Jurkat, Clone E6-1 (cell line): ENCODE results near the gene ADIRF.

GRCh38 chr10:84191136-84191434 is 3.3 kb upstream of the CDHR1 start:
- RRBS = no CpG with 5 or more reads among the region's 5 CpGs

DNA sequence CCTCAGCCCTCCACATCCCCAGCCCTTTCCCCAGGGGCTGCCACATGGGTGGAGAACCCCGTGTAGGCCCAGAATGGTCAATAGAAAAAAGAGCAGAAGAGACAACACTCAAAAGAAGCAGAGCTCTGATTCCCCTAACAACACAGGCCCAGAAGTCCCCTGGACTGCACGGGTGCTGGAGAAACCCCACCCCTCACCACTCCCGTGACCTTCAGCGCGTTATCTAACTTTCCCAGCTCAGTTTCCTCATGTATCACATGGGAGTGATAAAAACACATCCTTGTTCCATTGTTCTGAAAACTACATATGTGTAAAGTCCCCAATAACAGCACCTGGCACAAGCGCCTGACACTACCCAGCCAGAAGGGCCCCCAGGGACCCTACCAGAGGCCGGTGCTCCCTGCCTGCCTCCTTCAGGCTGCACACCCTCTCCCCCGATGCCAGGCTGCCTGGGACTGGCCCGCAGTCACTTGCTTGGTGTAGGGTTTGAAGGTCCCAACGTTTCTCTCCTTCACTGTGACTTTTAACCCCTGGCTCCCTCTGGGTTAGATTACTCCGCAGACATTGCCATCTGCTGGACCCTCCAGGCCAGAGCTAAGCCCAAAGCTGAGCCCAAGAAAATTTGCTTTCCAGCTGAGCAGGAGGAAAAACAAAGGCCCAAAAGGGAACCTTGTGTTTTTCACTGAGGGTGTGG is 6.7 kb downstream of the CDHR1 start:
- RRBS = no CpG with 5 or more reads among the region's 11 CpGs

- RRBS = no CpG with 5 or more reads among the region's 4 CpGs
Measured at GRCh38 chr10:84329345-84329578, 873 bp downstream of the CCSER2 start.

GRCh38 chr10:84415886-84416142 is 87.4 kb downstream of the CCSER2 start:
- RRBS = no CpG with 5 or more reads among the region's 4 CpGs

- RRBS = no CpG with 5 or more reads among the region's 1 CpG
Measured at GRCh38 chr10:84836876-84837343, 508.5 kb downstream of the CCSER2 start.

DNA sequence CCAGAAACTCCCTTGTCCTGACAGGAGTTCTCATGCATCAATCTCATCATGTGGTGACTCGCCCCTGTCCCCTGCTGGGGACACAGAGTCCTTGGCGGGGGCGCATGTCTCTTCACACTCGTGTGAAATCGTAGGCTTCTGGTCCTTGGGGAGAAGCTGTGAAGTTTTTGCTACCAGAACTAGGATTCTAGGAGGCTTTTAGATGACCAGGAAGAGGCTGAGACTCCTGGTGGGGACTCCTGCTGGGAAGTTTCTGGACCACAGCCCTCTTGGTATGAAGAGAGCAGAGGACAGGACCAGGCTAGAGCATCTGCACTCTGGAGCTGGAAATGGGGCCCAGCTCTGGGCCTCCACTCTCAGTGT is 9.8 kb upstream of the OPN4 start:
- RRBS = no CpG with 5 or more reads among the region's 5 CpGs

- RRBS = no CpG with 5 or more reads among the region's 4 CpGs
Measured at GRCh38 chr10:86652450-86652940, 1.9 kb upstream of the OPN4 start.

GRCh38 chr10:86693638-86694178 is 25.4 kb downstream of the LDB3 start:
- RRBS = no CpG with 5 or more reads among the region's 11 CpGs

DNA sequence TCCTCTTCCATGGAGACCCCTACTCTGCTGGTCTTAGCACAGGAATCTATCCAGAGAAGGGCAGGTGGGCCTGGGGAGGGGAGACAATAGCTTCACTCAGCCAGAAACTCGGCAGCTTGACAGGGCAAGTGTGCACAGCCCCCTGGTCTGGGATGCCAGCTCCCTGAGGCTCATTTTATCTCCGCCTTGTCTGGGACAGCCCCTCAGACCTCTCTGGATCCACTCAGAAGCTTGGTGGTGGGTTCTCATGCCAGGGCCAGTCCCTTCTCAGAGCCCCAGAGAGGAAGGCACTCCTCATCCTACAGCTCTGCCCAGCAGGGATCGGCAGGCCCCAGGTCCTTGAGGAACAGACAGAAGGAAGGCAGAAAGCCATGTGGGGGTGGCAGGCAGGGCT is 40.3 kb downstream of the LDB3 start:
- RRBS = no CpG with 5 or more reads among the region's 3 CpGs

DNA sequence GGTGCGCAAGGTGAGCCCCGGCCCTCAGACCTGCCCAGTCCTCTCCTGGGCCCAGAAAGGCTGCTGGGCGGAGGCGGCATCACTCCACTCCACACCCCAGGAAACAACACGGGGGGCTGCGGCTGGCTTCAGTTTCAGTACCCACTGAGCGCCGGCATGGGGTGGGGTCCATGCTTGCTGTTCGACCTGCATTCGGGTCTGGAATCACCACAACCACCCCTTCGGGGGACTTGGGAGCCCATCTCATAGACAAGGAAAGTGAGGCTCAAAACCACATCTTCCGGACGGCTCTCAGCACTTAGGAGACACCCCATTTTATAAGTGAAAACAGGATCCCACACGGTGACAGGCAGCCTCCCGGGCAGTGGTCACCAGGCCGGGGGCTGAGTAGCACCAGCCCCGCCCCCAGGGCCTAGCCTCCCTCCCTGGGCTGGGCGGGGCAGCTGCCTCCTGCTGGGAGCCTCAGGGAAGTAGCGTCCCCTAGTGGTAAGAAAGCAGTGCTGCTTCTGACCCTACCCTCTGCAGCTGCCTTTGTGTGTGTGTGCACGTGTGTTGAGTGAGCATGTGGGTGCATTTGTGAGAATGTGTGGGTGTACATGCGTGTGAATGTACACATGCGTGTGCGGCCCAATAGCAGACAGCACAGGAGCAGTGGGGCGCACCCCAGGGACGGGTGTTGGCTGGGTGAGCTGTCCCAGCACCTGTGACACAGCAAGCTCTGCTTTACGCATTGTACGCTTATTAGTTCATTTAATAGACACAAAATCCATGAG is 1.9 kb downstream of the SNCG start:
- RRBS = 37% methylated on average over 4 of the region's 27 CpGs

DNA sequence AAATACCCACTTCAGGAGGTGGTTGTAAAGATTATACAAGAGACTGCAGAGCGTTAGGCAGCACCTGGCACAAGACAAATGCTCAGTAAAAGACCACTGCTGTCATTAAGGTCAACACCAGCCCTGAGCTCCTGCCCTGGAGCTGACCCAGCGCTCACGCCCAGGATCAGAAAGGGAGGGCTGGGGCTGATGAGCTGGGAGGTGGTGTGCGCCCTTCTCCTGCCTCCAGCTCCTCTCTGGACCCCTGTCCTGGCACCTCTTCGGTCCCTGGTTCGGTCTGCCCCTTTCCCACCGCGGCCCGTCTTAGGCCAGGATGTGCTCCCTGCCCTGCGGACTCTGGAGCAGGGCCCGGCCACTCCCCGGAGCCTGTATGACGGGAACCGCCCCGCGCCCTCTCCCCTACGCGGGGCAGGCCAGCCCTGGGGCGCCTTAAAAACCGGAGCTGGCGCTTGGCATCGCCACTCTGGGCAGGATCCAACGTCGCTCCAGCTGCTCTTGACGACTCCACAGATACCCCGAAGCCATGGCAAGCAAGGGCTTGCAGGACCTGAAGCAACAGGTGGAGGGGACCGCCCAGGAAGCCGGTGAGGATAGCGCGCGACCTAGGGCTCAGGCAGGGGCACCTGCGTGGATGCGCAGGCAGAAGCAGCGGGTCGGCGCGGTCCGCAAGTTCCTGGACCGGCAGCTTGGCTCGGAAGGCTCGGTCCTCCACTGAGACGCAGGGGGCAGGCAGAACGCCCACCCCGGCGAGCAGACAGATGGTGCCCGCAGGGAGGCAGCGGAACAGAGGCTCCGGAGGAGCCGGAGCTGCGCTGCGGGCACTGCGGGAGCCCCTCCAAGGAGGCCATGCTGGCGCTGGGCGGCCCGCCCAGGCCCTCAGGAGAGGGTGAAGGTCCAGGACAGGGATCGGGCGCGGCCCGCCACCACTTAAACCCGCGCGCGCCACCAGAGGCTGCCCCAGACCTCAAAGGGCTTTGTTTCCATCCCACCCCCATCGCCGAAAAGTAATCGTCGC is at the start of gene ADIRF:
TSS of gene ADIRF (plus strand) at position 461 of the 1,015 bp plus-strand sequence.
- RRBS = 91% methylated on average over 15 of the region's 67 CpGs

- RRBS = no CpG with 5 or more reads among the region's 3 CpGs
Measured at GRCh38 chr10:86979949-86980592, 11.8 kb downstream of the ADIRF start.

DNA sequence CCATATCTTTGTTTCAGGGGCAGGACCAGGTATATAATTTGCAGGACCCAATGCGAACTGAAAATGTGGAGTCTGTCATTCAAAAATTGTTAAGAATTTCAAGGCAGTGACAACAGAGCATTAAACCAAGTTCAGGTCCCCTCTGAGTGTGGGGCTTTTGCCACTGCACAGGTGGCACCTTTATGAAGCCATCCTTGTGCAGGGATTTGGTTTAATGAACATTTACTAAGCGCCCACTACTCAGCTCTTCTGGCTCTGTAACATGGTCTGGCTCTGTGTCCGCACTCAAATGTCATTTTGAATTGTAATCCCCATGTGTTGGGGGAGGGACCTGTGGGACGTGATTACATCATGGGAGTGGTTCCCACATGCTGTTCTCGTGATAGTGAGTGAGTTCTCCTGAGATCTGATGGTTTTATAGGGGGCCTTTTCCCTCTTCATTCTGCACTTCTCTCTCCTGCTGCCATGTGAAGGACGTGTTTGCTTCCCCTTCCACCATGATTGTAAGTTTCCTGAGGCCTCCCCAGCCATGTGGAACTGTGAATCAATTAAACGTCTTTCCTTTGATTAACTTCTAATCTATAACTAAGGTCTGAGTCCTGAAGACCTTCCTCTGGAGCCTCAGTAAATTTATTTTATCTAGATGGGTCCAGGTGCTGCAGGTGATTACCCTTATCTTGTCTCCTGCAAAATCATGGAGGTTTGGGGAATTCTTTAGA is 12.7 kb downstream of the ADIRF start:
- RRBS = no CpG with 5 or more reads among the region's 7 CpGs

DNA sequence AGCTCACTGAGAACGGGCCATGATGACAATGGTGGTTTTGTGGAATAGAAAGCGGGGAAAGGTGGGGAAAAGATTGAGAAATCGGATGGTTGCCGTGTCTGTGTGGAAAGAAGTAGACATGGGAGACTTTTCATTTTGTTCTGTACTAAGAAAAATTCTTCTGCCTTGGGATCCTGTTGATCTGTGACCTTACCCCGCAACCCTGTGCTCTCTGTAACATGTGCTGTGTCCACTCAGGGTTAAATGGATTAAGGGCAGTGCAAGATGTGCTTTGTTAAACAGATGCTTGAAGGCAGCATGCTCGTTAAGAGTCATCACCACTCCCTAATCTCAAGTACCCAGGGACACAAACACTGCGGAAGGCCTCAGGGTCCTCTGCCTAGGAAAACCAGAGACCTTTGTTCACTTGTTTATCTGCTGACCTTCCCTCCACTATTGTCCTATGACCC is 13.2 kb downstream of the GLUD1 start:
- RRBS = no CpG with 5 or more reads among the region's 7 CpGs

DNA sequence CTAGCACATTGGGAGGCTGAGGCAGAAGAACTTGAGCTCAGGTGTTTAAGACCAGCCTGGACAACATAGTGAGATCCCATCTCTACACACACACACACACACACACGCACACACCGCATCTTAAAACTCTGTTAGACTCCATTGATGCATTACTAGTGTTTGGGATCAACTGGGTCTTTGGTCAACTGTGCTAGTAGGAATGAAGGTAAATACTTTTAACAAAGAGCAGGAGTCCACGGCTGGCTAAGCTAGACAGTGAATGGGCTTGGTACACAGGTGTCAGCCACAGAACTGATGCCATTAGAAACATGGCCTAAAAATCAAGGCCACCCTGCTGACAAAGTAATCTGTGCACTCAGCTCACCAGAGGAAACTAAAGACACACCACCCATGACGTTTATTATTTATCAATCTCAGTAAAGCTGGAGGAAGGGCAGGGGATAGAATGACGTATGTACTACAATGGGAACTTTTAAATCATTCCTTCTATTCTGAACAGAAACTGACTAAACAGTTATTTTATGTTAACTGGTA is 10.8 kb downstream of the GLUD1 start:
- RRBS = no CpG with 5 or more reads among the region's 5 CpGs

DNA sequence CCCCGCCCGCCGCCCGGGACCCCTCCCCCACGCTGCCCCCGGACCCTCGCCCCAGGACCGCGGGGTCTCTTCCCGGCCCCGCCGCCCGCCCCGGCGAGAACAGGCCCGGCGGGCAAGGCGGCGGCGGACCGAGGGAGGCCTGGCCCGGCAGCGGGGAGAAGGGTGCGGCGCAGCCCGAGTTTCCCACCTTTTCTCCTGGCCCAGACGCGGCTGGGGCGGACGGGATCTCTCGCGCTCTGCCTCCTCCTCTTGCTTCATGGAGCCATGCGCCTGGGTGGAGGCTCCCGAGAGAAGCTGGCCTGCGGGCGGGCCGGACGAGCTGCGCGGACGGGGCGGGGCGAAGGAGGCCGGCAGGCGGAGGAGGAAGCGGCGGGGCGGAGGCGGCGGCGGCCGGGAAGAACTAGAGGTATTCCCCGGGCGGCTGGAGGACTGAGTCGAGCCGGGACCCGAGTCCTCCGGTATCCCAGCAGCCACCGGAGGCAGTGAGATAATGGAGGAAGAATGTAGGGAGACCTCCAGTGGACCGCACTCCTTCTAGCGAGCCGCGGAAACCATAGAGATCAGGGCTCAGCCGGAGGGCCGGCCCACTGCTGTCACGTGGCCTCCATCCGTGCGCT is 15.4 kb upstream of the NUTM2D start:
- RRBS = no CpG with 5 or more reads among the region's 68 CpGs

DNA sequence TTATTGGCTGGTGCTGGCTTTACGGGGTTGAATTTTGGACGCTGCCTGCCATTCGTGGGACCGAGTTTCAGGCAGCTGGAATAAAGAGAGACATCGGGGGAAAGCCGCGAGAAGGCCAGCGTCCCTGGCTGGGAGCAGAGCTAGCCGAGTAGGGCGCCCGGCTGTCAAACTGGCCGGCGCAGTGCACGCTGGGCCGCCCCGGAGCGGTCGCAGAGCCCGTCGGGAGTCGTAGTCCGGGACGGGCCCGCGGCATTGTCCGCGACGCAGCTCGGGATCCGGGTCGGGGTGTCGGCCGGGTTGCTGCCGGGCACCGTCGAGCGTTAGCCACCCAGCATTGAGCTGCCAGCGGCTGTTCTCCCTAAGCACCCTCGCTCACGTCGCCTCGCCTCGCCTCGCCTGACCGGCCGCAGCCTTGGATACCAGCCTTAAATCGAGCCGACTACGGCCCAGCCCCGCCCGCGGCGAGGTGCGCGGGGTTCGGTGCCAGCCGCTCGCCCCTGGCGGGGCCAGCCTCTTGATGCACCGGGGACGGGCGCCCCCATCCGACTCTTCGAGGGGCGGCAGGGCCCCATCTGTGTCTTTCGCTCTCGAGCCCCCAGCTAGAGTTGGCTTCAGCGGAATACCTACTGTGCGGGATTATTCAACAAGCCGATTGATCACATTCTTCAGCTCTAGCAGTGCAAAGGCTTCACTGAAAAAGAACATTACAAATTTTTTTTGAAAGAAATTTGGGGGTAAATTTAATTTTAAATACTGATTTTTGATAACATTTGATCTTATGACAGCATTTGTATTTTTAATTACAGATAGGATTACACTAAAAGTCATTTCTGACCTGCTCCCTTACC is 14.6 kb upstream of the NUTM2D start:
- RRBS = no CpG with 5 or more reads among the region's 70 CpGs

DNA sequence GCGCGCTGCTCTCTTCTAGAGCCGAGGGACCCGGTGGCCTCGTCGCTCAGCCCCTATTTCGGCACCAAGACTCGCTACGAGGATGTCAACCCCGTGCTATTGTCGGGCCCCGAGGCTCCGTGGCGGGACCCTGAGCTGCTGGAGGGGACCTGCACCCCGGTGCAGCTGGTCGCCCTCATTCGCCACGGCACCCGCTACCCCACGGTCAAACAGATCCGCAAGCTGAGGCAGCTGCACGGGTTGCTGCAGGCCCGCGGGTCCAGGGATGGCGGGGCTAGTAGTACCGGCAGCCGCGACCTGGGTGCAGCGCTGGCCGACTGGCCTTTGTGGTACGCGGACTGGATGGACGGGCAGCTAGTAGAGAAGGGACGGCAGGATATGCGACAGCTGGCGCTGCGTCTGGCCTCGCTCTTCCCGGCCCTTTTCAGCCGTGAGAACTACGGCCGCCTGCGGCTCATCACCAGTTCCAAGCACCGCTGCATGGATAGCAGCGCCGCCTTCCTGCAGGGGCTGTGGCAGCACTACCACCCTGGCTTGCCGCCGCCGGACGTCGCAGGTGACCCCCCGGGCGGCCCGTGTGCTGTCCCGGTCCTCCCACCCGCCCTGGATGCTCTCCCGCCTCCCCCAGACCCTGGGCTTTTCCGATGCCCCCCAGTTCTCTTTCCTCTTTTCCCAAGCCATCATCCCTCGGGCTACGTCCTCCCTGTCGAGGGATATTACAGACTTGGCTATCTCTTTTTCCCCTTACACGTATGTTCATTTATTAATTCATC is 490 bp downstream of the MINPP1 start:
- RRBS = 2% methylated on average over 4 of the region's 62 CpGs

DNA sequence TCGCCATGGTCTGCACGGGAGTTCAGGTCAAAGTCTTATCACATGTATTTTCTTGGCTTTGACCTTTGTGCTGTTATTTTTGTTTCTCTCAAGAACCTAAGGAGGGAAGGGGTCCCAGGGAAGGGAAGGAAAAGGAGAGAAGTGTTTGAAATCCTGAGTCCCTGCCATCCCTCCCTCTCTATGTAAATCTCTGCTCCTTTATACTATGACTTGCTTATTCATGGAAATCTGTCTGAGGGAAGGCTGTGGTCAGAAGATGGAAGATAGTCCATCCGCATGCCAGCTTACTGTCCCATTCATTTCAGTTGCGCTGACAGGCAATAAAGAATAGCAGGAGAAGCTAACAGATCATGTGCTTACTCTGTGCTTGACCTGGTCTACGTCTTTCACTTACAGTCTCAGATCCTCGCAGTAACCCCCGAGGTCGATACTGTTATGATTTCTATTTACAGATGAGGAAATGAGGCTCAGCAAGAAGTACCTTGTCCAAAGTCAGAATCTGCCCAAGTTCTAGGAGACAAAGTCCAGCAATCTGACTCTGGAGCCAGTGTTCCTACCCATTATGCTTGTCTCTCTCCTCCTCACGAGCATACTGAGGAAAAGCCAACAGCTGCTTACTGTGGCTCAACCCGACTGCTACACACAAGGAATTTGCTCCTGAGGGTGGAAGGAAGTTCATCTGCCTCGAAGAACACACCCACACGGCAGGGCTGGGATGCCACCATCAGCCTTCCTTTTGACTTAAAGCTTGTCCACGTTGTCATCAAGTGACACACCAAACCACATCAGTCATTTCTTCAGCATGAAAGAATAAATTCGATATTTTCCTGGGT is 74.1 kb downstream of the MINPP1 start:
- RRBS = no CpG with 5 or more reads among the region's 14 CpGs